Measurements from ENCODE around the genes PLPP2, SHC2, RNF126, PRSS57 and GPX4.

- PRO-cap, result bidirectional peak, plus-strand start at chr19:291729, minus-strand start at chr19:291401
Observed at GRCh38 chr19:291055-292027, at the start of gene PLPP2. Gene PLPP2 (minus strand): TSS chr19:291403.

GRCh38 chr19:401848-402393, 7.0 kb downstream of the C2CD4C start:
- PRO-cap, result no peak

GRCh38 chr19:460498-461507, at the start of gene SHC2:
Gene SHC2 (minus strand): TSS chr19:461033.
- PRO-cap, result unidirectional peak, minus-strand start at chr19:461031

GRCh38 chr19:480138-480507, 5.3 kb upstream of the ODF3L2 start:
- PRO-cap, result unidirectional peak, minus-strand start at chr19:480296

DNA sequence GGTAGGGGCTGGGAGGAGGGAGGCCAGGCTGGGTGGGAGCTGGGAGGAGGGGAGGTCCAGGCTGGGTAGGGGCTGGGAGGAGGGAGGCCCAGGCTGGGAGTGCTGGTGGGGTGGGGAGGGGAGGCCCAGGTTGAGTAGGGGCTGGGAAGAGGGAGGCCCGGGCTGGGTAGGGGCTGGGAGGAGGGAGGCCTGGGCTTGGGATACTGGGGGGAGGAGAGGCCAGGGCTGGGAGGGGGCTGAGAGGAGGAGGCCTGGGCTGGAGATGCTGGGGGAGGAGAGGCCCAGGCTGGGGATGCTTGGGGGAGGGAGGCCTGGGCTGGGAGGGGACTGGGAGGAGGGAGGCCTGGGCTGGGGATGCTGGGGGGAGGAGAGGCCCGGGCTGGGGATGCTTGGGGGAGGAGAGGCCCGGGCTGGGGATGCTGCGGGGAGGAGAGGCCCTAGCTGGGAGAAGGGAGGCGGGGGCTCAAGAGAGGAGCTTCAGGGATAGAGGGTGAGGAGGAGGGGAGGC, 11.0 kb downstream of the TPGS1 start:
- PRO-cap, result no peak

DNA sequence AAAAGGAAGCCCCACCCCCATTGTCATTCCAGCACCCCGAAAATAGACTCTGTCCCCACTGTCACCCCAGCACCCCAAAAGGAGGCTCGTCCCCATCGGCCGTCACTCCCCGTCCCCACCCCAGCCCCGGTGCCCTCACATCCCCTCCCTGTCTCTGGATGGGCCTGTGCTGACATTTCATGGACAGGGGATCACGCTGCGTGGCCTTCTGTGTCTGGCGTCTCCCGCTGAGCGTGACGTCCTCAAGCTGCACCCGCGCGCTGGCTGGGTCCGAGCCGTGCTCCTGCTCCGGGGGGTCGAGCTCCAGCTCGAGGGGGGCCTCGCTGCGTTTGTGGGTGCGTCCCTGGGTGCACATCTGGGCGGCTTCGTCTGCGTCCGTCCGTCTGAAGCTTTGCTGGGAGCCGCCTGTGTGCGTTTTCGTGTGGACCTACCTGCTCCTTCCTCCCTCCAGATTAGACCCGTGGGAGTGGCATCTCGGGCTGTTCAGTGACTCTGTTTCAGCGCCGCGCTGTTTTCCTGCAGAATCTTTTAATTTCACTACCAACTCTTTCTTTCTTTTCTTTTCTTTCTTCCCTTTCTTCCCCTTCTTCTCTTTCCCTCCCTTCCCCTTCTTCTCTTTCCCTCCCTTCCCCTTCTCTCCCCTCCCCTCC, 7.3 kb downstream of the GZMM start:
- PRO-cap, result no peak

DNA sequence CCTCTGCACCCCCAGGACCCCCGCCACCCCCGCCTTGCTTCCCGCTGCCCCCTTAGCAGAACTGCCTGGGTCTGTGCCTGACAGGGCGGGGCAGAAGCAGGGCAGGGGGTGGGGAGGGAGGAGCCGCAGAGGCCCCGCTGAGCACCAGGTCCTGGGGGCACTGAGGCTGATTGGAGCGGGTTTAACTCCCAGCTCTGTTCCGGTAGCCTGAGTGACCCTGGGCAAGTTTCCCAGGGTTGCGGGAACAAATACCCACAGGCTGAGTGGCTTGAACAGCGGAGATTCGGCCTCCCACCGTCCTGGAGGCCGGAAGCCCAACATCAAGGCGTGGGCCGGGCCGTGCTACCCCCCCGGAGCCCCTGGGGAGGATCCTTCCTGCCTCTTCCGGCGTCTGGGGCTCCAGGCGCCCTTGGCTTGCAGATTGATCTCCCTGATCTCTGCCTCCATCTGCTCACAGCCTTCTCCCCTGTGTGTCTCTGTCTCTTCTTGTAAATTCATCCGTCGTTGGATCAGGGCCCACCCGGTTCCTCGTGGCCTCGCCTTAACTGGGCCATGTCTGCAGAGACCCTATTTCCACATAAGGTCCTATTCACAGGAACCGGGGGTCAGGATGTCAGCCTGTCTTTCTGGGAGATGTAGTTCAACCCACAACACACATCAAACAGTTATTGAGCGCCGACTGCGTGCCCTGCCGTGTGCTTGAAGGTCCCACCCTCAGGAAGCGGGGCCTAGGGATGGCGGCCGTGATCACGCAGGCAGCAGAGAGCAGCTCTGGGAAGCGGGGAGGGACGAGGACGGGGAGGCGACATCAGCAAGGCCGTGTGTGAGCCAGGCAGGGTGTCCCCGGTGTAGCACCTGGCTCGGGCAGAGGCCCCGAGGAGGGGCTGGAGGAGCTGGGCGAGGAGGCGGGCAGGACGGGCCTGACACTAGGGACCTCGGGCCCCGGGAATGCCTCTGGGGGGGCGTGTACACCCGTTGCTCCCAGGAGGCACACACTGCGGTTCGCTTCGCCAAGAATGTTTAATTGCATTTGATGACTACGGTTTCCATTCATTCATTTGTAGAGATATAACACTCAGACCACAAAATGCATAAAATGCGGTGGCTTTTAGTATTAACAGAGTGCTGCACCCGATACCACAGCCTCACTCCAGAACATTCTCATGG, 21.3 kb downstream of the HCN2 start:
- PRO-cap, result bidirectional peak, plus-strand start at position 717 of the sequence, minus-strand start at position 663 of the sequence; bidirectional peak, plus-strand start at position 867 of the sequence, minus-strand start at position 767 of the sequence

DNA sequence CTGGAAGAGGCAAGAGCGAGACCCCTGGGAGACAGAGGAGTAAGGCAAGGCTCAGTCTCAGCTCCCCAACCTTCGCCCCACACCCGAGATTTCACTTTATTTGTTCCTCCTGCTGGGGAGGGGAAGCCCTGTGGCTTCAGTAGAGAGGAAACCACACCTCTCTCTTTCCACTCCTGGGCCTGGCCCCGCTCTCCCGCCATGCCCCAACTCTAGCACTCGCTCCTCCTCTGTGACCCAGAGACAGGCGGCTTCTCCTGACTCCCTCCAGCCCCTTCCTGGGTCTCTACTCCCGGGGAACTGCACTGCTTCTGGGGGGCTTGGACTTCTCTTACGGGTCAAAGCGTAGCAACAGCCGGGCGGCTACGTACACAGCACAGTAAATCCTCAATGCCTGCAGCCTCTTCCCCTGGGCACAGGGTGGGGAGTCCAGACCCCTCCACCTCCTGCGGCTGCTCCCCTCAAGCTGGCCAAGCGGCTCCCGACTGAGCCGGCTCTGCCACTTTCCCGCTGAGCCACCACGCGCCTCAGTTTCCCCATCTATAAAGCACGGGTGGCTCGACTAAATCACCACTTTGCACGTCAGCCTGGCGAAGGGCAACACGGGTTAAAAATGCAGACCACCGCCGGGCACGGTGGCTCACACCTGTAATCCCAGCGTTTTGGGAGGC, 1.5 kb downstream of the RNF126 start:
- PRO-cap, result bidirectional peak, plus-strand start at position 215 of the sequence, minus-strand start at position 98 of the sequence

GRCh38 chr19:663018-664103, at the start of gene RNF126:
Gene RNF126 (minus strand): TSS chr19:663214.
- PRO-cap, result bidirectional peak, plus-strand start at chr19:663473, minus-strand start at chr19:663181; bidirectional peak, plus-strand start at chr19:663681, minus-strand start at chr19:663683

- PRO-cap, result no peak
Observed at GRCh38 chr19:695317-695875, at the start of gene PRSS57. Gene PRSS57 (minus strand): TSS chr19:695452.

- PRO-cap, result no peak
Observed at GRCh38 chr19:722493-722972, 13.8 kb downstream of the PALM start.

DNA sequence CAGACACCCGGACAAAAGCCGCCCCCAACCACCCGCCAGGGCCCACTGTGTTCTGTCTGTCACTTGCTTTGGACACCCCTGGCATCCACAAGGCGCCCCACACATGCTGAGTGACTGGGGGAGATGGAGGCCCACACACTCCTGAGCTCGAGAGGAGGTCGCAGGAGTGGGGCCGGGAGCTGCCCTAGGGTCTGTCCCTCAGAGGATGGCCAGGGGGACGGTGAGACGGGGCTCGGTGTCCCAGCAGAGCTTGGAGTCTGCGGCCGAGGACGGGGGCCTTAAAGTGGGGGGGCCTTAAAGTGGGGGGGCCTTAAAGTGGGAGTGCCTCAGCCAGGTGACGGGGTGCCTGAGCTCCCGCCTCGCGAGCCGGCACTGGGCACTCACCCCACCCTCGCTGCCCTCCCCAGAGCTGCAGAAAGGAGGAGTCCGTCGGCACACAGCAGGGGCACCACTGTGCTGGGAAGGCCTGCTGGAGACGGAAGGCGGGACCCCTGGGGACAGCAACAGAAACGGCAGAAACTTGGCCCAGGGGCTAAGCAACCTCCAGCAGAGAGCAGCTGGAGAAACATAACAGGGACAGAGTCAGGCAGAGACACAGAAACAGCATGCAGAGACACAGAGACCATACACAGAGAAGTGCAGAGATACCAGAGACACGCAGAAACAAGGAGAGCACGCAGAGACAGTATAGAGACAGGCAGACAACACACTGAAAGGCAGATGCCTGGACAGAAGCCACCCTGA, 7.7 kb downstream of the CFD start:
- PRO-cap, result no peak

- PRO-cap, result no peak
Observed at GRCh38 chr19:904108-904635, 8.8 kb downstream of the R3HDM4 start.

GRCh38 chr19:953064-954177, 27.6 kb downstream of the ARID3A start:
- PRO-cap, result no peak

GRCh38 chr19:963927-964503, 20.1 kb upstream of the WDR18 start:
- PRO-cap, result no peak

DNA sequence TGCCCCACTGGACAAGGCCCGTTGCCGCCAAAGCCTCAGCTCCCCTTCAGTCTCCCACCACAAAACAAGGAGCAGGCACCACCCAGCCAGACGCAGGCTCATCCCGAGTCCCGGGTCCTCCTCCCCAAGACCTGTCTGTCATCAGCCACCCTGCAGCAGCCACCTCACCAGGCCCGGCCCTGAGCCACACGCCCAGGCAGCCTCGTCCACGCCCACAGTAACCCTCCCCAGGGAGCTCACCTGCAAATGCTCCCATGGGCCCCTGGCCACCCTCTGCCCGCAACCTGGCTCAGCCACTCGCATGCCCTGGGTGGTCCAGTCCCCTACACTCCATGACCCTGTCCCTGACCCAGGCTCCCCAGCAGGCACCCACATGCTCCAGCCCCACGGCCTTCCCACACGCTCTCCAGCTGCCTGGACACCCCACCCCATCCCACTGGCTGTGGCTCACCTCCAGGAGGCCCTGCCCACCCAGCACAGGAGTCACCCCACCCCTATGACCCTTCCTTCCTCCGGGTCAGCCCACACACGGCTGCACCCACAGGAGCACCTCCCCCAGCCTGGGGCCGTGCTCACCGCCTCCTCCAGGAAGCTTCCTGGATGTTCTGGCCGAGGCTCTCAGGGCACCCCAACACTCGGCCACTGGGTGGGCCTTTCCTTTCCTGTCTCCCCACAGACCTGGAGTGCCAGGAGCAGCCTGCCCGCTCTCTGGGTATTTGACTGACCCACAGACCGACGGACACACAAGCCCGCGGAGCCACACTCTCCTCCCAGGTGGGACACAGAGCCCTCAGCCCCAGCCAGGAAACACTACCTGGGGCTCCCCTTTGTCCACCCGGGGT, 3.7 kb downstream of the TMEM259 start:
- PRO-cap, result bidirectional peak, plus-strand start at position 245 of the sequence, minus-strand start at position 137 of the sequence; bidirectional peak, plus-strand start at position 600 of the sequence, minus-strand start at position 438 of the sequence

- PRO-cap, result no peak
Observed at GRCh38 chr19:1035758-1036683, 3.9 kb upstream of the ABCA7 start.

- PRO-cap, result no peak
Observed at GRCh38 chr19:1071003-1071419, 4.0 kb downstream of the ARHGAP45 start.

DNA sequence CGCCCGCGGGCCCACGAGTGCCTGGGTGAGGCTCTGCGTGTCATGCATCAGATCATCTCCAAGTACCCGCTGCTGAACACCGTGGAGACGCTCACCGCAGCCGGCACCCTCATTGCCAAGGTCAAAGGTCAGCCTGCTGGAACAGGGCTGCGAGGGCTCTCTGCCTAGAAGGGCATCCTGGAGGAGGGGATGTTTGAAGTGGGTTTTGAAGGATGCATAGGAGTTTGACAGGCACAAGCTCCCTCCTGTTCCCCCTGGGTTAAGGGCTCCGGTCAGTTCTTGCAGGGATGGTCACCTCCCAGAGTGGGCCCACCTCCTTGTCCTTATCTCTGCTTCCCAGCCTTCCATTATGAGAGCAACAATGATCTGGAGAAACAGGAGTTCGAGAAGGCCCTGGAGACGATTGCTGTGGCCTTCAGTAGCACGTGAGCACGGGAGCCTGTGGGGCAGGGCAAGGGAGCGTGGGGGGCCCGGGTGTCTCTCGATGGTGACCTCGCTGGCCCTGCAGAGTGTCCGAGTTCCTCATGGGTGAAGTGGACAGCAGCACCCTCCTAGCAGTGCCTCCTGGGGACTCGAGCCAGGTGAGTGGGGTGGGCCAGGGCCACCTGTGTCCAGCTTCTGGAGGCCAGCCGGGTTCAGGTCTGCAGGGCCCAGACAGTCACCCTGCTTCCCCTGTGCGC, 6.3 kb downstream of the ARHGAP45 start:
- PRO-cap, result no peak

DNA sequence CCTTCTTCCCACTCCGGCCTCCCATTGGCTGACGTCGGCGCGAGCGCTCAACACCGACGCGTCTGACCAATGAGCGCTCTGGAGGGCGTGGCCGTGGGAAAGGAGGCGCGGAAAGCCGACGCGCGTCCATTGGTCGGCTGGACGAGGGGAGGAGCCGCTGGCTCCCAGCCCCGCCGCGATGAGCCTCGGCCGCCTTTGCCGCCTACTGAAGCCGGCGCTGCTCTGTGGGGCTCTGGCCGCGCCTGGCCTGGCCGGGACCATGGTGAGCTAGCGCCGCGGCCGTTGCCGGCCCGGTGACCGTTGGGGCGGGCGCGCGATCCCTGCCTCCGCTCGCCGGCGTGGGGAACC, at the start of gene GPX4:
Gene GPX4, plus strand, starts transcription at position 129 of the 348 bp plus-strand sequence.
- PRO-cap, result bidirectional peak, plus-strand start at position 208 of the sequence, minus-strand start outside the sequence